Peritoneum (tissue), 1 donor: ENCODE measurements around a stretch of chr2.

DNA sequence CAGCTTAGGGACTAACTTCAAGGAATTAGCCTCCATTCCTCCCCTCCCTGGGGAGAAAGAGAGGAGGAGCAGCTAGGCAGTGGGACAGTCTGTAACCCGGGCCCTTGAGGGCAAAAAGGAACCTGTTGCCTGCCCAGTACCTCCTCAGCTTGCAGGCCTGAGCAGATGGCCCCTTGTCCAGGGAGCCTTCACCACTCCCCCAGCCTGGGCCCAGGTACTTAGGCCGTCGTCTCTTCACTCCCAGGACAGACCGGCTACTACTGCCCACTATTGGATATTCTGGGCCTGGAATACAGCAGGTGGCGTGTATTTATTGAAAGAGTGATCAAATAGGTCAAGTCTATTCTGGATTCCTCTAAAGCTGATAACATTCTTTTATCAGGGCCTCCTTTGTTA, 20.2 kb downstream of the SH2D6 start:
- PRO-cap = no peak

GRCh38 chr2:85468243-85469078, 49.9 kb downstream of the SH2D6 start:
- PRO-cap = no peak

- PRO-cap = no peak
Observed at GRCh38 chr2:85475943-85476451, 57.5 kb downstream of the SH2D6 start.

- PRO-cap = no peak
Observed at GRCh38 chr2:85498890-85499467, 40.0 kb upstream of the MAT2A start.

DNA sequence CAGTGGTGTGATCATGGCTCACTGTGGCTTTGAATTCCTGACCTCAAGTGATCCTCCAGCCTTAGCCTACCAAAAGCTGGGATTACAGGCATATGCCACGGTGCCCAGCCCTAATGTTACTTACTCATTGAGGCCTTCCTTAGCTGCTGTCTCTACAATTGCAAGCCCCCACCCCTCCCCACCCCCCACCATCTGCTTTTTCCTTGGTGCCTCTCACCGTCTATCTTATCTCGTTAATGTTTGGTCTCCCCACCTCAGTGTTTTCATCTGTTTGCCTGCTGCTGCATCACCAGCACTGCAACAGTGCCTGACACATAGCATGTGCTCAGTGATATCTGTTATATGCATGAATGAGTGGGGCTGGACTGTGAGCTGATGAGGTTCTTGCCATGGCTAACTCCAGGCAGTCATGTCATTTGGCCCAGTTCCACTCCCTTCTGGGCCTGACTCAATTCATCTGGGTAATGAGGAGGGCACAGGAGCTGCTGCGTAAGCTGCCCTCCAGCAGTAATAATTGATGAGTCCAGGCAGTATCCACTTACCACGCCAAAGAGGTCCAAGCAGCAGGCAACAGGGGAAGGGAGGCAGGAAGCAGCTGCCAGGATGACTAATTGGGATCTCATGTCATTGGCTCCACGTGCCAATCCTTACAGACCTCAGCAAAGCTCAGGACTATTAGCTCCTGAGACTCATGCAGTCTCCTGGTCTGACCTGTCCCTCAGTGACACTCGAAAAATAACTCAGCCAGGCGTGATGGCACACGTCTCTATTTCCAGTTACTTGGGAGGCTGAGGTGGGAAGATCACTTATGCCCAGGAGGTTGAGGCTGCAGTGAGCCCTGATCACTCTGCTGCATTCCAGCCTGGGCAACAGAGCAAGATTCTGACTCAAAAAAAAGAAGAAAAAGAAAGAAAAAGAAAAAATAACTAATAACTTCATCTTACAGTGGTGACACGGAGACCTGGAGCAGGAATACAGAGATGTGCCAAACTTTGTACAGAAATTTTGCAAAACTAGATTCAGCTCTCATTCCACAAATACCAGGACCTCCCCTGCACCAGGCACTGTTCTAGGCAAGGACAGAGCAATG, 34.1 kb upstream of the MAT2A start:
- PRO-cap = no peak

GRCh38 chr2:85539450-85540211, 663 bp downstream of the MAT2A start:
- PRO-cap = no peak

DNA sequence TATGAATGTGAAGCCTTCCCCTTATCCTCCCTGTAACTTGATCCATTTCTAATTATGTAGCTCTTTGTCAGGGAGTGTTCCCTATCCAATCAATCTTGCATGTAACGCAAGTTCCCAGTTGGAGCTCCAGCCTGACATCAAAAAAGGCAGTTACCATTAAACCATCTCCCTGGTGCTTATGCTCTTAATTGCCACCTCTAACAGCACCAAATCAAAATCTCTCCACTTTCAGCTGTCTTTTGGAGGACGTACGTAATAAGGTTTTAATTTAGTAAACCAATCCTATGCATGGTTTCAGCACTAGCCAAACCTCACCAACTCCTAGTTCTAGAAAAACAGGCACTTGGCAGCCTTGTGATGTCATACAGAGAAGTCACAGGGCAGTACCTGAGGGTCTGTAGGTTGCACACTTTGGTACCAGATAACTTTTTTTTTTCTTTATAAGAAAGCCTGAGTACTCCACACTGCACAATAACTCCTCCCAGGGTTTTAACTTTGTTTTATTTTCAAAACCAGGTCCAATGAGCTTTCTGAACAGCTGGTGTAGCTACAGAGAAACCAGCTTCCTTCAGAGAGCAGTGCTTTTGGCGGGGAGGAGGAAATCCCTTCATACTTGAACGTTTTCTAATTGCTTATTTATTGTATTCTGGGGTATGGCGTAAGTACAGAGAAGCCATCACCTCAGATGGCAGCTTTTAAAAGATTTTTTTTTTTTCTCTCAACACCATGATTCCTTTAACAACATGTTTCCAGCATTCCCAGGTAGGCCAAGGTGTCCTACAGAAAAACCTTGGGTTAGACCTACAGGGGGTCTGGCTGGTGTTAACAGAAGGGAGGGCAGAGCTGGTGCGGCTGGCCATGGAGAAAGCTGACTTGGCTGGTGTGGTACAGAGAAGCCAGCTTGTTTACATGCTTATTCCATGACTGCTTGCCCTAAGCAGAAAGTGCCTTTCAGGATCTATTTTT, 5.6 kb downstream of the MAT2A start:
- PRO-cap = no peak

- PRO-cap = no peak
Observed at GRCh38 chr2:85585708-85586229, 1.5 kb downstream of the VAMP5 start.

GRCh38 chr2:85605441-85606688, 3.4 kb upstream of the TMEM150A start:
- PRO-cap = no peak

DNA sequence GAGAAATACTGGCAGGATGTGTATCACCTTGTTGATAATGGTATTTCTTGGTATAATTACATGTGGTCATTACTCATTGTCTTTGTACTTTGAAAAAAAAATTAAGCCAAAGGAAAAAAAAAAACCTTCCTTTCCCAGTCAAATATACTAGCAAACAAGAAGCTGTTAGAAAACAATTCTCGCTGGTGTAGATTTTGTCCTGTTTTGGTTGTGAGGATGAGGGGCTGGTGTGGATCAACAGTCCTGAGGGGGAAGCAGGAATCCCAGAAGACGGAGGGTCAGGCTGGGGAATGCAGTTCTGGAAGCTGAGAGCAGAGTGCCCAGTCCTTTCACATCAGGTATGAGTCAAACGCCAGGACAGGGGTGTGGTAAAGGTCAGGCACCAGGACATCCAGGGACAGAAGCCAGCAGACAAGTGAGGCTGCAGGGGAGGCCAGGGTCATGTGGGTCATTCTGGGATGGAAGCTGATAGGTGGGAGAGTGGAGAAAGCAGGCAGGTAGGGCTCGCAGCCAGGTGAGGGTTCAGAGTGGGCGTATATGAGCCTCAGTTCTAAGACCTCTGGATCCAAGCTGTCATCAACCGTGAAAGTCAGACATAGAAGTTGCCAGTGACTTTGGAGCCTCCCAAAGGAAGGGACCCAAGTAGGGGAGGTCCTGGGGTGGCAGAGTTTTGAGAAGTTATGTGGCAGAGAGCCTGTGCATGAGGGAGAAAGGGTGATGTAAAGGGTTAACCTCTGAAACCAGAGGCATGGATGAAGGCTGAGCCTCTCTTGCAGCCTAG, 12.8 kb upstream of the GNLY start:
- PRO-cap = no peak

- PRO-cap = no peak
Observed at GRCh38 chr2:85684891-85685257, 9.3 kb upstream of the GNLY start.

DNA sequence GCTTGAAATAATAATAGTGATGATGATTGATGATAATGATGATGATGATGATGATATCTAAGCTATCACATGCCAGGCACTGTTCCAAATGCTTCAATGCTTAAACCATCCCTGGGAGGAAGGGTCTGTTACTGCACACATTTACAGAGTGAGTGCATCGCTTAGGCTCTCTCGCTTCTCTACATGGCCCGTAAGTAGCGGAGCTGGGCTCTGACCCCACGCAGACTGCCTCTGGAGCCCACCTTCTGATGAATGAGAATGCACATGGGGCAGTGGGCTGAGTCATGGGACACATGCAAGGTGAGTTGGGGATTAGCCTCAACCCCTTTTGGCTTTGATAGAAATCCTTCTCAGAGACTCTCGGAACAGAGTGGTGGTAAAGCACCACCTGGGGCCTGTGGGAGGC, 15.6 kb downstream of the GNLY start:
- PRO-cap = no peak

GRCh38 chr2:85743454-85744129, 10.2 kb upstream of the ATOH8 start:
- PRO-cap = no peak

DNA sequence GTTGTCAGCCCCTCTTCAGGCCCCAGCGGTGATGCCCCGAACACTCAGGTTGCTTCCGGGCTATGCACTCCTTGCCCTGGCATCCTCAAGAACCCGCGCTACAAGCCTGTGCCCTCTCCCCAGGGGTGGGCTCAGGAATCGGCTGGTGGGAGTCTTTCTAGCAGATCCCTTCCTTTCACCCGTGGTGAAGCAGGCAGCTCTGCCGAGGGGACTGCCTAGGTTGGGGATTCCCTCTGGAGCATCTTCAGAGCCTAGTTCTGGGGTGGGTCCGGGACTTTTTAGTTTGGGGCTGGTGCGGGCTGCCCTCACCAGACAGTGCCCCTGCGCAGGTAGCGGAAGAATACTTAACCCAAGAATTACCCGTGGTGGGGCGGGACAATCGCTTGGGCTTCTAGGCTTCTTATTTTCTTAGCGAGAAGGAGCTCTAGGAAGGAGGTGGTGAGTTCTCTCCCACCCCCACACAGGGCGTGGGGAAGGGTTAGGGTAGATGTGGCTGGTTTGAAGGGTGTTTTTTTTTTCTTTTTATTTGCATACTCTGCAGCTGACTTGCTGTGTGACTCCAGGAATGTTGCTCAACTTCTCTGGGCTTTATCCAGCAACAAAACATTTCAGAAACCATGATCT, 1.7 kb downstream of the ATOH8 start:
- PRO-cap = no peak

DNA sequence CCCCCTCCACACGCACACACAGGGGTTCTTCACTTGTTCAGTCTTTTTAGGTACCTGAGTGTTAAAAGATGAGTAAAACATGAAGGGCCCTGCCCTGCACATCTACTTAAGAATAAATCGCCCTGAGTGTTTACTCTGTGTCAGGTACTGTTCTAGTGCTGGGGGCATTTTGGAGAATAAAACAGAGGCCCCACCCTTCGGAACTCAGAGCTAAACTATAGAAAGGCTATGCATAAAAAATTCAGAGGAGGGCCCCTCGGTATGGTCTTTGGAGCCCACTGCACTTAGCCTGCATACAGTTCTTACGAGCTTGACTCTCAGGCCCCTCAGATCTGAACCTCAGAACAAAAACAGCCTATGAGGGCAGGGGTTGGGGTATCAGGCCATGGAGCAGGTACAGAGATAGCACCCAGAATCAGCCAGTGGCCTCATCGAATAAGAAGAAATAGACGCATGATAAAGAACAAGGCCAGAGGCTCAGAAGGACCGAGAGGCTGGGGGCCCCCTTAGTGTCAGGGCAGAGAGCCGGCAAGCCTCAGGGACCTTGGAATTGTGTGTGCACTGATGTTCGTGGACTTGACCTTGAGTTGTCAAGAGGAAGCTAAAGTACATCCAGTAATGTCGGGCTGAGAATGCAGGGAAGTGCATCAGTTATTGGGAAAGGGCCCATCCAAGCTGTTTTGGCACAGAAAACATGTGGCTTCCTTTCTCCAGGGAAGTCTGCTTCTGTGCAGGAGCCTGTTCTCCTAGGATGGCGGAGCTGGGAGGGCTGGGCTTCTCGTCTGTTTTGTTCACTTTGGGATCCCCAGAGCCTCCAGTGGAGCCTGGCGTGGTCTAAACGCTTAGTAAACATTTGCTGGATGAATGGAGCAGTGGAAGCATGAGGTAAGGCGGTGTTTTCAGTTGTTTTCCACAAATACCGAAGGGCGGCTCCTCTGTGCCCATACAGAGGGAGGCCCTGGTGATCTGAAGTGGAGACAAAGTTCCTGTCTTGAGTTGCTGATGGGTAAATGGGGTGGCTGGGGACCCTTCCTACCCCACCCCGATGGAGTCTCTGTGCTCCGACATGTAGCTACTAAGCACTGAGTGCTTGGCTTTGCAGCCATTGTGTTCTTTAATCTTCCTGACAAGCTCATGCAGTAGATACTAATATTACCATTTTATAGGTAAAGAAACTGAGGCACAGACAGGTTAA, 23.6 kb downstream of the ATOH8 start:
- PRO-cap = no peak

DNA sequence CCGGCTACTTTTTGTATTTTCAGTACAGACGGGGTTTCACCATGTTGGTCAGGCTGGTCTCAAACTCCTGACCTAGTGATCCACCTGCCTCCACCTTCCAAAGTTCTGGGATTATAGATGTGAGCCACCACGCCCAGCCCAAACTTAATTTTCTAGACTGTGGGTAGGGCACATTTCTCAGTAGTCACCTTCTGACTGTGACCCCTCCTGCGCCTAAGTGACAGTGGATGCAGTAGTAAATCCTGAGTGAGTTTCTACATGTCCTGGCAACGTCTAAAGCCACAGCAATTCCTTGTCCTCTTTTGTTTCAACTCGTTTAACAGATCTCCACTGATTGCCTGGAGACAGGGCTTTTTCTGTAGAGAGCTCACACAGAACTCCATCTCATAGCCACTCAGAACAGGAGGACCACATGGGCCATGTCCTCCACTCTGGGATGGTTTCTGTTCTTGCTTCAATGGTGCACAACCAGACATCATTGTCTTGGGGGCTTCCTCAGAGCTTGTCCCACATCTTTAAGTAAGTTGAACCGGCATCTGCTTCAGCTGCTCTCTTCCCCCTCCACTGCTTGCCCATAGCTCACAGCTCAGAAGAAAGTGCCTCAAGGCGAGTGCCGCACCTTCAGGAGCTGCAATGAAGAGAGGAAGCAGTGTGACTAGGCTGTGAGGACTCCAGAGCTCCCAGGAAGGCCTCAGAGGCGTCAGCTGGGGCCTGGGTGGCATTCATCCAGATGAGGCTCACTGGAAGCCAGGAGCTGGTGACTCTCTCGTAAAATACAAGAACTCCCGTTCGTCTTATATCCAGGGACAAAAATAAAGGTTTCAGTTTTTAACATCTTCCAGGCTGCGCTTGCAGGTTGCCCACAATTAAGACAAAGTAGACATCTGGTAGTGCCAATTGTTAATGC, 37.5 kb downstream of the ST3GAL5 start:
- PRO-cap = no peak

DNA sequence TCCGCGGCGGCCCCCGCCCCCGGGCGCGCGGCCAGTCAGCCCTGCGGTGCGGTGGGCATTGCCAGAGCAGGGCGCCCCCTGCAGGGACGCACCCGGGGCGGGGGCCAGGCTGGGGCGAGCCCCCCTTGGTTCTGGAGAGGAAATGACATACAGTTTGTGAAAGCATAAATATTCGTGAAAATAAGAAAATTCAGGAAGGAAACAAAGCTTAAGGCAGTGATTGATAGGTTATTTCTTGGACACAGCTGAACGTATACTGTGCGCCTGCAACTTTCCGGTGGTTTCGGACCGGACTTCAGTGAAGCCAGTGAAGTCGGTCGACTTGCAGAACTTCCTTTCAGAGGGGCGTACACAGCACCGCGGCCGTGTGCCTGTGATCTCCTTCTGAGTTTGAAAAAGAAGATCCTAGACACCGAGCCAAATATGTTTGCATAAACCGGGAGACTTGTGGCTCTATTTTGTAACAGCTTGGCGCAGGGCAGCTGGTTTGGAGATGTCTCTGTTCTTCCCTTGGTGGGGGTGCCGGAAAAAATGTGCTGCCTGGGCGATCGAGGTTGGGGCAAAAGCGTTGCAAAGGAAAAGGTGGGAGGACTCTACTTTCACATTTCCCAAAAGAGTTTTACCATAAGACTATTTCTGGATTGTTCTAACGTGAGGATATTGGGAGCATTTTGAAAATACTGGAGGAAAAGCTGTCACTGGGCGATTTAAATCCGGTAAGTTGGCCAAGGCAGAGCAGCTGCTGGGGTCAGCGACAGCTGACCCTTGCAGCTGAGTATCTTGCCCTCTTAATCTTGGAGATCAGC, 501 bp upstream of the ST3GAL5 start:
- PRO-cap = unidirectional peak, minus-strand start at position 392 of the sequence

GRCh38 chr2:85924334-85925033, 35.7 kb upstream of the ST3GAL5 start:
- PRO-cap = no peak

- PRO-cap = no peak
Observed at GRCh38 chr2:86033453-86033920, 72.2 kb downstream of the POLR1A start.

DNA sequence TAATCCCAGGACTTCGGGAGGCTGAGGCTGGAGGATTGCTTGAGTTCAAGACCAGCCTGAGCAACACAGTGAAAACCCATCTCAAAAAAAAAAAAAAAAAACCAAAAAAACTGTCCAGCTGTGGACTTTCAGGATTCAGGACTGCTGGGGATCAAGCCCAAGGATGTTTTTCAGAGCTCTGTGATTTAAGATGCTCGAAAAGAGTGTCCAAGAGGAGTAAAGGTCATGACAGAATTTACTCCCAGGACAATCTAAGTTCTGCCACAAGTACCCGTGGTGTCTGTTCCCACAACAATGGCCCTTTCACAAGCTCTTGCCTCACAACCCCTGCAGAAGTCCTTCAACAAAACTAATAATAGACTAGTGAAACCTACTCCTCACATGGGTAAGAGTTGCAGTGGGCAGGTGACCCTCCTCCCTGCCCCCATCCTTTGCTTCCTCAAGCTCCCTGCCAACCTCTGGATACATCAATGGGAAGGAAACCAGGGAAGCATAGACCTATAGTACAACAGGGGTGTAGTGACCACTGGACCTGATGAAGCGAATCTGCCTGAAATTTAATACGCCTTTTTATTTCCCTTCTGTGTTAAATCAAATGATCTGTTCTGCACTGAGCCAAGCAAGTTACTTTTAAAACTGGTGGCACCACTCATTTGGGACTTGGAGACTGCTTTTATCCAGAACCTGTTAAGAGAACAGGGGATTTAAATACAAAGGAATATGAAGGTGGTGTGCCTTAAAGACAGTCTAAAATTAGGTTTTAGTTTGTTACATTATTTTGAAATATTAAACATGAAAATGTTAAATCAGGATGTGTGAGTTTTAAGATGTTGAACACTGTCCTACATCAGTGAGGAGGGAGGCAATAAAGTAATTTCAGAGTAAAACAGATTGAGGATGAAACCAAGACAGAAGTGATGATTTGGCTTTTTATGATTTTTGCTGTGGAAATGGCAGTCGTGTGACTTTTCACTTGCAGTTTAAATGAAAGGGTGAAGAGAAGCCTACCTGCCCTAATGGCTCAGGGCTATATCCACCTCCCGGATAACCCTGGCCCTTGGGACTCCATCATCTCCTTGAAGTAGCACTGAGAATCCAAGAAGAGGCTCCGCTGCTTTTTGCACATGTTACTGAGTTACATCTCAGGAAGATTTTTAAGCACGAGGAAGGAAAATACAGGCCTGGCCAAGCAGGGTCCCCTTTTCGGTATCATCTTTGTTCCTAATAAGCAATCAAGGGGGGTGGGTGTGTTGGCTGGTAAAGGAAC, 35.2 kb downstream of the PTCD3 start:
- PRO-cap = no peak